Zone of skin (tissue), 1 donor: ENCODE measurements around a stretch of chr15.

DNA sequence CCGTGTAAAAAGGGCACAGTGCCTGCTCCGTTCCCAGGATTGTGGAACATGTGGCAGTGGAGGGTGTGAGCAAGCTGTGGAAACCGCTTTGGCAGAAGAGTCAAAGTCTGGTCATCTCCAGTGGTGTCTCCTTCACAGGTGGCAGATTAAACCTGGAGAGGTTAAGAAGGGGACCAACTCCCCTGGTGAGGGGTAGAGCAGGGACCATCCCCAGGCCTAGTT is 10.2 kb downstream of the SYNM start:
- RRBS: no CpG with 5 or more reads among the region's 3 CpGs

GRCh38 chr15:99129336-99129941 is 24.6 kb downstream of the SYNM start:
- RRBS: 94% methylated on average over 6 of the region's 23 CpGs

DNA sequence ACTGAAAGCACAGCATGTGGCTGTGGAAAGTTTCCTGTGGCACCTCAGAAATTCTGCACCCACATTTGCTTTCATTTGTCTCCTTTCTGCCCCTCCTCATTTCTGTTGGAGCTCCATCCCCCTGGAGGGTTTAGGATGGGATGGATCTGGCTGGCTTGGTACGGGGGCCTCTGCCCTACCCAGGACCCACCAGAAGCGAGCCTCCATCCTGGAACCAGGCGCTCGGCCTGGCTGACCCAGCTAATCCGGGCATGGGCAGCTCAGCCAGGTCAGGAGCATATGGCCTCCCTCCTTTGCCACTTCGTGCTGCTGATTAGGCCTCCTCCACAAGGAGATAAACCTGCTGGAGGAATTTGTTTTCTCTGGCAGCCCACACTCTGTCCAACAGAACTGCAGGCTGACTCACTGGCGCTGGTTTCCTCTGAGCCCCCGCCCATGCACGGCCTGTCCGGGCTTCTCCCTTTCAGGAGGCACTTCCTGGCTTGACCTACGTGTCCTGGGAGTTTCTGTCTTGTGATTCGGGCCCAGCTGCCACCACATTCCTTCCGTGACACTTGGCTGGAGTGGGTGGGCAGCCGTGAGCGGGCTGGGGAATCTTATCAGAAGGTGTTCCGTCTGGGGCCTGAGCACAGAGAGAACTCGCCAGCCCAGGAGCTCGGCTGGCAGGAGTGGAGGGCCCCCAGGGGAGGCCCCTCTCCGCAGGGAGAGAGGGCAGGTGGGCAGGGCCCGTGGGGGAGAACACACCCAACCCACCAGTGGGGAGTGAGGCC is 110.9 kb upstream of the MEF2A start:
- RRBS: no CpG with 5 or more reads among the region's 20 CpGs

DNA sequence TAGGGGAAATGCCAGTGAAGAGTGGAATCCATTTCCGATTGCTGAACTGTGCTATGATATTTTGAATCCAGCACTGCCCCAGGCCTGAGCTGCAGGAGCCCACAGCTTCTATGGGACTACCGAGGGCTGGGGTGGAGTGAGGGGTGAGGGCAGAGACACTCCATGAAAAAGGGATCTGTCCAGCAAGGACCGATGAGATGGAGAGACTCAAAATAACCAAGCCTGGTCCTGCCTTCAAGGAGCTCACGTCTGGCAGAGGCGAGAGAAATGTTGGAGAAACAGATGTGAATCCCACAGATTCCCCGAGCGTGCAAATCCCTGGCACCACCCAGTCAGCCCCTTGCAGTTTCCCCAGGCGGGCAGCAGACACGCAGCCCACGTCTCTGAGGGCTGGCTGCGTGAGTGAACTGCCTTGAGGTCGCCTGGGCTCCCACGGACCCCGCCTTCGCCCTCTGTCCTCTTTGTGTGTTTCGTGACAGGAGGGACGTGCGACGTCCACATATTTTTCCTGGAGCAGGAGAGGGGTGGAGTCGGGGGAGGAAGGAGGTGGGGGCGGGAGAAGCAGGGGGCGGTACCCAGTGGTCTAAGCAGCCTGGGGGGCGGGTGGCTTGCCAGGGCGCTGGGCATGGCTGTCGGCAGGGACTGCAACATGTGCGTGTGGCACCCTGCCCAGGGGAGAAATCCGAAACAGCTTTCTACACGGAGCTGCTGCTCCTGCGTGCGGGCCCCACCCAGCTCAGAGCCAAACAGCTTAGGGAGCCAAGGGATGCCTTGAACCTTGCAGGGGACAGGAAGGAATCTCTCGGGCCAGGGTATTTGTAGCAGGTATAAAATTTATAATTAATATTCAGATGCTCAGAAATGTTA is 79.5 kb upstream of the MEF2A start:
- RRBS: no CpG with 5 or more reads among the region's 31 CpGs

- RRBS: no CpG with 5 or more reads among the region's 6 CpGs
These were observed 57.2 kb upstream of the MEF2A start for GRCh38 chr15:99508715-99508947.

DNA sequence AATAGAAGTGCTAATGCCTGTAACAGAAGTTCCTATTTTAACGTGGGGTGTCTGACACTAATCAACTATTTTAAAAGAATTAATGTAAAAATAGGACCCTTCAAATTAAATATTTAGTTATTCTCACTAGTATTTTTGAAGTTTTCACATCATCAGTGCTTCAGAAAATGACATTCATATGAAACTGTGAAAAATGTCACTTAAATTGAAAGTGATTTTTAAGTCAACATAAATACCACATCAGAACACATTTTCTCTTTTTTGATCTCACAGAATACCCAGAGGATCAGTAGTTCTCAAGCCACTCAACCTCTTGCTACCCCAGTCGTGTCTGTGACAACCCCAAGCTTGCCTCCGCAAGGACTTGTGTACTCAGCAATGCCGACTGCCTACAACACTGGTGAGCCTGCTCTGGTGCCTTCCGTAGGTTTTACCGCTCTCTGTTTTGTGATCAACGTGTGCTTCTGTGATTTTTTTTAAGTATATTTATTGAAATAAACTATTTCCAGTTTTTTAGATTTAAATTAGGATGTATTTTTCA is 26.7 kb downstream of the LYSMD4 start:
- RRBS: no CpG with 5 or more reads among the region's 7 CpGs

DNA sequence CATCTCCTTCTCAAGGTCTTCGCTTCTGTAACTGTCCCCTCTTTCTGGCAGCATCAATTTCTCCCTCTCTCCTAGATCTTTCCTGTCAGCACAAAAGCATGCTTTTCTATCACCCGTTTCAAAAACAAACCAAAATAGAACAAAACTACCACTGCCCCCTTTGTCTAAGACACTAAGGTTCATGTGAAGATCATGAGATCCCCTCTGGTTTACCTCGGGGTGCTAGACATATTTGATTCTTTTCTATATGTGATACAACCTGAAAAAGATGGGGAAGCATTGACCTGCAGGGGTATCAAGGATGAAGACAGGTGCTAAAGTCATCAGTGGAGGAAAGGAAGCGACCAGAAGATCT is 12.4 kb downstream of the LYSMD4 start:
- RRBS: no CpG with 5 or more reads among the region's 4 CpGs

DNA sequence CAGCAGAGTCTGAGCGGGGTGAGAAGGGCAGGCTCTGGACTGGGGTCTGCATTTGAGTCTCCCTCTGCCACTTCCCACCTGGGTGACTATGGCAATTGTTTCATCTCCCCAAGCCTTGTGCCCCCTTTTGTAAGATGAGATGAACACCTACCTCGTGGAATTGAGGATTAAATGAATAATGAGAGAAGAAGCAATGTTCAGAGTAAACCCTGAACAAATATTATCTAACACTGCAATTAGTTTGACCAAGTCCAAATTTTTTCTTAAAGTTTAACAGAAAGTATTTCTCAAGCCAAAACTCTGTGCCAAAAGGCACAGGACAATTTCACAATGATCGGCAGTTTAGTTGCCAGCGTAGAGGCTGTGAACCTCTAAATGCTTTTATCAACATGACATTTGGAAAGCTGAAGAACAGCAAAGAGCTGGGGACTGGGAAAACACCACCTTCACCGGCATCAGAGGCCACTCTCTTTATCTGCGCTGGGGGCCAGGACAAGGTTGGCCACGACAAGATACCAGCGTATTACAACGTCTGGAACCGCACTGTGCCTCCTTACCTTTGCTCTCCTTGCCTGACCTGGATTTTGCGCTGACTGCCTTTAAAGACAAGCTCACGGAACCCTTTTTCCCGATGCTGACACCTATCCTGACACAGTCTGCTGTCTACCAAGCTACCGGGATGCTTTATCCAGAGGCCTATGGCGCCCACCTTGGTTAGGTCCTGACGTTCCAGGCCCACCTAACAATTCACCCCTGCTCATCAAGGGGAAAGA is 125.6 kb downstream of the ADAMTS17 start:
- RRBS: no CpG with 5 or more reads among the region's 16 CpGs

DNA sequence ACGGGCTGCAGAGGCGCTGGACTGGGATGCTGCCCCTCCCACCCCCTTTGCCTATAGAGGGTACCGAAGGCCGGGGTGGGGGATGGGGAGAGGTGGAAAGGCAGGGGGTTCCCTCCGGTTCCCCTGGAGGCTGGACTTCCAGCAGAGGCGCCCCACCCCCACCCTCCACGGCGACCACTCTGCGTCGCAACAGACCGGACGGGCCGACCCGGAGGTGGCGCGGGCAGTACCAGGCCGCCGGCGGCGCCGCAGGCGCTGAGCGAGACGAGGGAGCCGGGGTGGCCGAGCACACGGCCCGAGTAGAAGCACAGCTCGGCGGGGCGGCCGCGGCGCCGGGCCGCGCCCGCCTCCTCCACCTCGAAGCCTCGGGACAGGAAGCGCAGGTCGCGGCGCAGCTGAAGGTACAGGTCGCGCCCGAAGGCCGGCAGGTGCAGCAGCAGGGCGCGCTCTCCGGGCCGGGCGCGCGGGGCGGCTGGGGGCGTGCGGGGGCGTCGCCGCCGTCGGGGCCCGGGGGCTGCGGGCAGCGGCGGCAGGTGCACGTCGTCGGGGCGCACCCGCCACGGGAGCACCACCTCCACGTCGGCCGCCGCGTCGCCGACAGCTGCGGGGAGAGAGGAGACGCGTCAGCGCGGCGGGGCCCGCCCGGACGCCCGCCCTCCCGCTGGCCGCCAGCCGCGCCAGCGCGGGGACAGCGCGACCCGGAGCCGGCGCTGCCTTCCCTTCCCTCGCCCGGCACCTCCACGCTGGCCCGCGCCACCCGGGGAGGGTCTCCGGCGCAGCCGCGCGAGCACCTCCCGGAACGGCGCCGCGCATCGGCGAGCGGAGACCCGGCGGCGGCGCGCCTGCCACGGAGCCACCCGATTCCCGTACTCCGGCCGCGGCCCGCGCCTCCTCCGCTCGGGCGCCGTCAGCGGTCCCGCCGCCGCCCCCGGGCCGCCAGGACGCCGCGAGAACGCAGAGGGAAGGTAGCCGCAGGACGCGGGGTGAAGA is 671 bp downstream of the ADAMTS17 start:
- RRBS: 2% methylated on average over 87 of the region's 150 CpGs

- RRBS: no CpG with 5 or more reads among the region's 5 CpGs
These were observed 3.6 kb upstream of the ADAMTS17 start for GRCh38 chr15:100345249-100345977.

GRCh38 chr15:100464902-100465417 is 63.8 kb downstream of the CERS3 start:
- RRBS: no CpG with 5 or more reads among the region's 6 CpGs

- RRBS: no CpG with 5 or more reads among the region's 11 CpGs
These were observed 61.6 kb downstream of the ASB7 start for GRCh38 chr15:100663899-100664443.

GRCh38 chr15:100926979-100927873 is 8.1 kb downstream of the LRRK1 start:
- RRBS: no CpG with 5 or more reads among the region's 9 CpGs

- RRBS: 91% methylated on average over 10 of the region's 25 CpGs
These were observed 132.5 kb downstream of the LRRK1 start for GRCh38 chr15:101051577-101052136.

- RRBS: no CpG with 5 or more reads among the region's 13 CpGs
These were observed 64.1 kb downstream of the CHSY1 start for GRCh38 chr15:101187474-101188373.

DNA sequence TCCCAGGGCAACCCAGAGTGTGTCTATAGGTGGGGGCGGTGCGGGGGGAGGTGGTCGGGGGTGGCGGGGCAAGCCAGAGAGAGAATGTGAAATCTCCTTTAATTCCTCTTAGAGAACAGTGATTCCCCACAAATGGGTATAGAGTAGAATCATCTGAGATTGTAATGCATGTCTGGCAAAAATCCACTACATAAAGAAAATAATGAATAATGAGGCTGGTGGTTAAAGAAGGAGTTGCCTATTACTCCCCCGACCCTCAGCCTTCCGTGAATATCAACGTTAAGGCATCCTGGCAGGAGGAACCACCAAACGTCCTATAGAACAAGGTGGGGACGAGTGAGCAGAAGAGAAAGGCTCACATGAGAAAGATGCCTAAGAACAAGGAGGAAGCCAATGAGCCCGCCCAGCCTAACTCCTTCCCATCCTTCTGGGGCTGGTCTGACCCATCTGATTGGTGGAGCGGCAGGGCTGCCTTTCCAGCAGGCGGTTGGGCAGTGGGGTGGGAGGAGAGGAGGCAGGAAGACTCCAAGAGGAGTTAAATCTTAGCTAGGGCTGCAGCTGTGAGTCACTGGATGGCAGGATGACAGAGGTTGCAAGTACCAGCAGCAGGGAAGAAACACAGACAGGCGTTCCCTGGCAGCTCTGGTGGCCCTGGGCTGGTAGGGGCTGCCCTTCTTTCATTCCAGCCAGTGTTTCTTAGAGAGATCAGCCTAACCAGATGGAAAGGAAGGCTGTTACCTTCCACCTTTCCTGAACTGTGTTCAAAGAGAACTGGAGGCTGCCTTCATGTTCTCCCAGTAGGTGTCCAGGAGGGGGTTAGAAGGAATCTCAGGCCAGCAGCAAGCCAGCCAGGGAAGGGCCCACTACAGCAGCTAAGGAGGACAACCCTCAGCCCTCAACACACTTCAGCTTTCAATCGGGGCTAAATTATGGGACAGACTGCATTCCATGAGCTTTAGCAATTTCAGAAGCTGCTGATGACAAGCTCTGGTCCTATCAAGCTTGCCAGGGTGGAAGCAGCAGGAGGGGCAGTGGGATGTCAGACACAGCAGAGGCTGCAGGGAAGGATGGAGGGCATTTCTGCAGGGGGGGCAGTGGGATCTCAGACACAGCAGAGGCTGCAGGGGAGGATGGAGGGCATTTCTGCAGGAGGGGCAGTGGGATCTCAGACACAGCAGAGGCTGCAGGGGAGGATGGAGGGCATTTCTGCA is 50.4 kb downstream of the CHSY1 start:
- RRBS: no CpG with 5 or more reads among the region's 14 CpGs

DNA sequence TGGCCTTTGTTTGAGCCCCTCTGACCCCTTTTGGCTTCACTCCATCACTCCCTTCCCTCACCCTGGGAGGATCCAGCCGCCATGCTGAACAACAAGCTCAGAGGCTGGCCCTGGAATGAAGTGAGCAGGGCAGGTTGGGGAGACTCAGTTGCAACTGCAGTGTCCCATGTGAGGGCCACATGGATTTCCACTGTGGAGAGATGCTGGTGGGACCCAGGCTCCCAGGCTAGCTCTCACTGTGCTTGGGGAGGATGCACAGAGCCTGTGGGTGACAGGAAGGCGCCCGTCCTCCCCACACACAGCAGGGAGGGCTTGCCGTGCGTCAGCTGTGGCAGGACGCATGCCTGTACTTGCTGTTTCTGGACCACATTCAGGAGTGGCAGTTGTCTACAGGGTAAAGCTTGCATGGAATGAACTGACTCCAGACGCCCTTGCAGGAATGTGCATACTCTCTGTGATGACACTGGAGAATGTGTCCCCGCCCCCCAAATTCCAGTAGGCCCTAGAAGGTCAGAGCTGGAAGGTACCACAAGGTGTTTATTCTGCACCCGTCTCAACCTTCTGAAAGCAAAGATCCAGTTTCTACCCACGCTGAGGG is 63.8 kb upstream of the SNRPA1 start:
- RRBS: no CpG with 5 or more reads among the region's 10 CpGs

GRCh38 chr15:101368378-101368753 is 73.3 kb upstream of the SNRPA1 start:
- RRBS: no CpG with 5 or more reads among the region's 6 CpGs

- RRBS: no CpG with 5 or more reads among the region's 16 CpGs
These were observed 44.1 kb downstream of the PCSK6 start for GRCh38 chr15:101445313-101445827.

DNA sequence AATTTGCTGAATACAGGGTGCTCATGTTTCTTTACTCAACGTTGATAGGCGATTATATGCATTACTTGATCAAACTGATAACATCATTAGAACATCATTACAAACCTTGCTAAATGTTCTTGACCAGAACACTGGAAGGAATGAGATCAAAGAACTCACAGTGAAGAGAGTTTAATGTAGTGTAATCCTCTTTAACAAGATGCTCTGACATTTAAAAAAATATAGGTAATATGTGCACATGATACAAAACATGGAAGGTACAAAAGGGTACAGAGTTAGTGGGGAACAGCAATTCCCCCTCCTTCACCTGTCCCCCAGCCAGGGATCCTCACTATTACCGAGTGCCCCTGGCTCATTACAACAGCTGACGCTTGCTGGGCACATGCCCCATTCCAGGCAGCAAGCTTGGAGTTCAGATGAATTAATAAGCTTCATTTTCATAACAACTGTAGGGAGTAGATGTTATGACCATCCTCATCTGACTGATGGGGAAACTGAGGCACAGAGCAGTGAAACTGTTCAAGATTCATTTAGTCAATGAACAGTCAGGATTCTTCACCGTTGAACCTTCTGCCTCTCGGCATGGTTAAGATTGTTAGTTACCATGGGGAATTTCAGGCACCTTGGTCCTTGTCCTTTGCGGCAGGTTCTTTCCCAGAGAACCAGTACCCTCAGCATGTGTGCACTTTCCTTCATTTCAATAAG is 41.2 kb downstream of the PCSK6 start:
- RRBS: no CpG with 5 or more reads among the region's 7 CpGs